Mononuclear cell (primary cell): ENCODE data around the genes PTH1R and MAP4.

DNA sequence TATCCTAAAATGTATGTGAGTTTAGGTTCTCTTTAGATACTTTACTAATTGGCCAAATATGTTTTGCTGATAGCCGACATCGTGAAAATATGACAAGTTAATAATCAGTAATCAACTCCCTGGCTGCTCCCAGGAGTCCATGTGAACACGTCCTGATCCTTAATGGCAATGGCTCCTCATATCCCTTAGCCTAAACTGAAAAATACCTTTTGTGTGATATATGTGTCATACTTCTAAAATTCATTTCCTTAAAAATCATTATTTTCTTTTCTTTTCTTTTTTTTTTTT lies 552 bp upstream of the LRRC2 start:
- RRBS, result no CpG with 5 or more reads among the region's 3 CpGs

- RRBS, result no CpG with 5 or more reads among the region's 1 CpG
Measured at GRCh38 chr3:46632741-46633125, 20.4 kb downstream of the FAM240A start.

GRCh38 chr3:46690583-46691261 lies 2.8 kb downstream of the ALS2CL start:
- RRBS, result no CpG with 5 or more reads among the region's 11 CpGs

DNA sequence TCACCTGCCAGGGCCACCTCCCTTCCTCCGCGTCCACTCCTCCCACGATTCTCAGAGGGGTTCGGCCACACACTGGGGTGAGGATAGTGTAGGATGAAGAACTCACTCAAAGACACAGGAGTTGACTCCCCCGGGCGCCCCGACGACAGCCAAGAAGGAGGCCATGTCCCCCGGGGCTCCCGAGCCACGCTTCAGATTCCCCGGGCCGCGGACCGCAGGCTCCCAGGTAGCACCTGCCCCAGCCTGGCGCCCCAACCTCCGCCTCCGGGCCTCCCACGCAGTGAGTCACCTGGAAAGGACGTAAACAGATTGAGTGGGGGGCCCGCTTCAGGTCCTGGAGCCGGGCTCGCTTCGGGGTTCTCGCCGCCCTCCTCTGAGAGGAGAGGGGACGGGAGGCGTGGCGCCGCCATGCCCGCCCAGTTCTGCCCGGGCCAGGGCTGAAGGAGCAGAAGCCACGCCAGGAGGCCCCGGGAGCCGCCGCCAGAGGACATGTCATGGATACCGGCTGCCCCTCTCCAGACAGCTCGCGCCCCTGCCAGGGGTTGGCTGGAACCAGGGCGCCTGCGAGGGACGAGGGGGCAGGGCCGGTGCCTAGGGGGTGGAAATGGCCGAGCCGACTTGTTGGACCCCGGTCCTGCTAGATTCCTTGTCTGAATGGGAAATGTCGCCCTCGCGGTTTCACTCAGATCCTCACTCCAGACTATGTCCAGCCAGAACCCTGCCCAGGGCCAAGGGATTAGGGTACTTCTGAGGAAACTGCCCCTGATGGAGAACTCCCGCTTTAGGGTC lies 29.4 kb downstream of the MYL3 start:
- RRBS, result 95% methylated on average over 37 of the region's 50 CpGs

DNA sequence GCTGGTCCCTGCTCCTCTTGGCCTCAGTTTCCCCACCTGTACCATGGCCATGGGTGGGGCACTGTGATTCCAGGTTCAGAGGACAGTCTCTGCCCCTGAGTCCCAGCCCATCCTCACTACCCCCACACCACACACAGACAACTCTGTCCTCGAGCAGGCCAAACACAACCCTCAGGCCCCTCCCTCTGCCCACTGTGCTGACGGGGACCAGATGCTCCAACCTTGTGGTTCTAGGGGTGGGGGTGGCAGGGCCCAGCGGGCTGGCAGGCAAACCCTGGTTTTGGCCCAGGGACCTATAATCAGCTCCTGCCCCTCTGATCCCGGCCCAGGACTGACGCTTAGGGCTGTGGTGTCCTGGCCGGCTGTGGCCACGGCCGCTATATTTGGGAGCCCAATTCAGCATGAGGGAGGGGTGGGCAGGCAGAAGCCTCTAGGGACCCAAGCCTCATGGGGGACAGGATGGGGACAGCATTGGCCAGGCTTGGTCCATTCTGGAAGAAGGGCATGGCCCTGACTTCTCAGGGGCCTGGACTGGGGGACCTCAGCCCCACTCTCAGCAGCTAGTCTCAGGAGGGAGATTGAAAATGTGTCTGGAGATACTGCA lies 5.1 kb upstream of the MYL3 start:
- RRBS, result no CpG with 5 or more reads among the region's 8 CpGs

DNA sequence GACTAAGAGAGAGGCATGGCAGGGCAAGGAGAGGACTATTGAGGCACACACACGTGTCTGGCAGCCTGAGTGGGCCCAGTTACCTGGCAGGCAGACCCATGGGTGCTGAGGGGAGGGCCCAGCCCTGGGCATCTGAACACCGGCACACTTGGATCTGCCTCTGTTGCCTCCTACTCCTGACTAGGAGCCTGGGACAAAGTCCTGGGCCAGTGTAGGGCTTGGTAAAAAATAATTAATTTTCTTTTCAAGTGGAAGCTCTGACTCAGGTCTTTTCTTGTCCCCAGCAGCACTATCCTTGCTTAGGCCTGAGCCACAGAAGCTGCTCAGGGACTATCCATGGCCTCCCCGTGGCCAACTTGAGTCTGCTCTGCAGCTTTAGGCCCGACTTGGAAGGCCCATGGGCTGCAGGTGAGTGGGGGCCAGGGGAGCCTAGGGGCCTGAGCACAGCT lies at the start of gene PTH1R:
TSS of gene PTH1R (plus strand) at position 286 of the 449 bp plus-strand sequence.
- RRBS, result no CpG with 5 or more reads among the region's 4 CpGs

DNA sequence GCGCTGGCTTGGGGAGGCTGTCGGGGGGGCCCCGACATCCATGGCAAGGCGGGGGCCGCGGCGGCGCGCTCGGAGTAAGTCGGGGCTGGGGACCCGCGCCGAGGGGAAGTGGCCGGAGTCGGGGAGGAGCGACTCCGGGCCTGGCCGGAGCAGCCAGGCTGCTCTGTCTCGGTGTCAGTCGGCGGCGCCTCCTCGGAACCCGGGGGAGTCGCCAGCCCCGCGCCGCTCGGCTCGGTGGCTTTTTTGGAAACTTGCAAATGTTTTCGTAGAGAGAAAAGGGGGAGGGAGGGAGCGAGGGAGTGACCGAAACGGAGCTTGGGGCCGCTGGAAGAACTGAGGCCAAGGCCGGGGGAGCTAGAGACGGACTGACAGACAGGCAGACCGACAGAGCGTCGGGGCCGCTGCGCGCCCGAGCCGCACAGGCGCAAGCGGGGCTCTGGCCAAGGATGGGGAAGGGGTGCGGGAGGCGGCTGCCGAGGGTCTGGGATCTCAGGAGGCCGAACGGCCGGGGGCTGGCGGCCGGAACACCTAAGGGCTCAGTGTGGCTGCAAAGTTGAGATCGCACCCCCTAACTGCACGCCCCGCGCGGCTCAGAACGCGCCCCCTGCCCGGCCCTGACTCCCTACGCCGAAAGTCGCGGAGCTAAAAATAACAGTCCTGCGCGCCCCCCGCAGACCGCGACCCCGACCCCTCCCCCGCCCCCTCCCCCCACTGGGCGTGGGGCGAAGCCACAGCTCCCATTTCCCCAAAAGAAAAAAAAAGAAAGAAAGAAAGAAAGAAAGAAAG lies 5.1 kb downstream of the PTH1R start:
- RRBS, result 1% methylated on average over 27 of the region's 77 CpGs

DNA sequence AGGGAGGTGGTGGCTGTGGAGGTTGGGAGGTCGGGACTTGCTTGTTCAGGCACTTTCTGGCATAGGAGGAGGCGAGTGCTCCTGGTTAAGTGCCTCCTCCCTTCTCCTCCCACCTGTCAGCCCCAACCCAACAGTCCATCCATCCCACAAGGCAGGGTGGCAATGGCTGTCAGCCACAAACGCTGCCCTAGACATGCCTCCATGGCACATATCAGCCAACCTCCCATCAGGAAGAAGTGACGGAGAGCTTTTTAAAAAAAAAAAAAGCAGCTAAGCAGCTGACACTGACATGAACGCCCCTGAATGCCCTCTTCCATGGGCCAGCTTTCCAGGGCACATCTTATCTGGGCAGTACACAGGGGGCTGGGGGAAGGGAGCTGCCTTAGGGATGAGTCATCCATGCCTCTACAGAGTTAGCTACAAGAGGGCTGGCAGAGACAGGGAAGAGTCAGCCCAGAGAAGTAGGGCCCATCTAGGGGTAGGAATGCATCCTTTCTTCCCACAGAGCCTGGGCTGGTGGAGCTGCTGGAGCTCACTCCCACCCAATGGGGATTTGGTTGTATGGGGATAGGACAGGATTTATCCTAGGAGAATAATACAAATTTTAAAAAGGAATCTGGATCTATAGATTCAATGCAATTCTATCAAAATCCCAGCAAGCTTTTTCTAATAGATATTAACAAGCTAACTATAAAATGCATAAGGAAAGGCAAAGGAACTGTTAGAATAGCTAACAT lies 41.1 kb downstream of the CCDC12 start:
- RRBS, result no CpG with 5 or more reads among the region's 5 CpGs

DNA sequence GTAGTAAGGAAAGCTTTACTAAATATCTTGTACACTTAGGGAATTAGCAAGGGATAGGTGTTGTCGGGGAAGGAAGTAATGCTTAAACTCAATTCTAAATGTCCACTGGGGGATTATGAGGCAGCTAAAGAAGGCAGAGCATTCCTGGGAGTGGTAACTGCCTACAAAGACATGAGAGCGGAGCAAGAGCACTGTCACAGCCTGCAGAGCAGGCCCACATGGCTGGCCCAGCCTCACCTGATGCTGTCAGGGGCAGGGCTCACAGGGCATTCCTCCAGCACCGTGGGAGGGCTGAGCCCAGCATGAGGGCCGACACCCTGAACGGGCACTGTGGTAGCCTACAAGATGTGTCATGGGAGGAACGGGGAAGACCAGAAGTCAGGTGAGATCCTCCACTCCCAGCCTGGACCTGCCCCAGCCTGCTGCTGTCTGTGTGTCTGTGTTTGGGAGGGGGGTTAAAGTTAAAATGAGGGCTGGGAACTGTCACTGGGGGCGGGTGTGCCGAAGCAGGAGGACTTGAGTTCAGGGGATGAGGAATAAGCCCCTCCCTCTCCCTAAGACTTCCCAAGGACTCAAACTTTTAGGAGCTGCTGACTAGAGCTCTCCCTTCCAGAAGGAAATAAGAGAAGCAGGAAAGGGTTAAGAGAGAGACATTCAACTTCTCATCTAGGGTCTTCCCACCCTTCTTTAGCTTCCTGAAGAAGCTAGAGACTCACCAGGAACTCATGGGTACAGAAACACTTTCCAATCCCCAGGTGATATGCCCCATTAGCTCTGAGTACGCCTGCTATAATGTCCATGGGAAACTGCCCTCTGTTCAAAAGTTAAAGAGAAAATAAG lies 30.0 kb downstream of the CCDC12 start:
- RRBS, result no CpG with 5 or more reads among the region's 9 CpGs

GRCh38 chr3:46947844-46948898 lies 28.4 kb downstream of the CCDC12 start:
- RRBS, result no CpG with 5 or more reads among the region's 19 CpGs

- RRBS, result no CpG with 5 or more reads among the region's 13 CpGs
Measured at GRCh38 chr3:46968333-46969184, 8.0 kb downstream of the CCDC12 start.

DNA sequence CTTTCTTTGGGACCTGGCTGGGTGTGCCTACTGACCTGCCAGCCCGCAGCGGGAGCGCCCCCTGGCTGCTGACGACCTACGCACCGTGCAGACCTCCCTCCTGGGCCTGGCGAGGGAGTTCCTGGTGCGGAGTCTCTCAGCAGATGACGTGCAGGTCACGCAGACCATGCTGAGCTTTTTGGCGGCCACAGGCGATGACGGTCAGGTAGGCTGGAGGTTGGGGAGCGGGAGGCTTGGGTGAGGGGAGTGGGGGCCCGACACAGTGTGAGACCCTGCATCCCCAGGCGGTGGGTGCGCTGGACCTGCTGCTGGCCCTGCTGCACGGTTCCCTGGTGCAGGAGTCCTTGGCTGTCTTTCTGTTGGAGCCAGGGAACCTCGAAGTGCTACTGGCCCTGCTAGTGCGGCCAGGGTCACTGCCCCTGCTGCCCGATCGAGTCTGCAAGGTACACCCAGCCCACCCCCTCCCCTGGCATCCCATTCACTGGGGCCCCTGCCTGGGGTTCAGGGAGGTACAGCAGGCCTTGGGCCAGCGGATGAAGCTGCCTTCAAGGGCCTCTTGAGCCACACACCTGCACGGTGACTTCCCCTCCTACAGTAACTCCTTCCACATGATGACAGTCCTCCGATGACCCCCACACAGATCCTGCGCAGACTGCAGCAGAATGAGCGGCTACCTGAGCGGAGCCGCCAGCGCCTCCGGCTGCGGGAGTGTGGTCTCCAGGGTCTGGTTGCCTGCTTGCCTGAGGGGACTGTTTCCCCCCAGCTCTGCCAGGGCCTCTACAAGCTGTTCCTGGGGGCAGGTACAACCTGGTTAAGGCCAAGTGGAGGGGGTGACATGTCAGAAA lies 19.4 kb downstream of the NBEAL2 start:
- RRBS, result no CpG with 5 or more reads among the region's 32 CpGs

DNA sequence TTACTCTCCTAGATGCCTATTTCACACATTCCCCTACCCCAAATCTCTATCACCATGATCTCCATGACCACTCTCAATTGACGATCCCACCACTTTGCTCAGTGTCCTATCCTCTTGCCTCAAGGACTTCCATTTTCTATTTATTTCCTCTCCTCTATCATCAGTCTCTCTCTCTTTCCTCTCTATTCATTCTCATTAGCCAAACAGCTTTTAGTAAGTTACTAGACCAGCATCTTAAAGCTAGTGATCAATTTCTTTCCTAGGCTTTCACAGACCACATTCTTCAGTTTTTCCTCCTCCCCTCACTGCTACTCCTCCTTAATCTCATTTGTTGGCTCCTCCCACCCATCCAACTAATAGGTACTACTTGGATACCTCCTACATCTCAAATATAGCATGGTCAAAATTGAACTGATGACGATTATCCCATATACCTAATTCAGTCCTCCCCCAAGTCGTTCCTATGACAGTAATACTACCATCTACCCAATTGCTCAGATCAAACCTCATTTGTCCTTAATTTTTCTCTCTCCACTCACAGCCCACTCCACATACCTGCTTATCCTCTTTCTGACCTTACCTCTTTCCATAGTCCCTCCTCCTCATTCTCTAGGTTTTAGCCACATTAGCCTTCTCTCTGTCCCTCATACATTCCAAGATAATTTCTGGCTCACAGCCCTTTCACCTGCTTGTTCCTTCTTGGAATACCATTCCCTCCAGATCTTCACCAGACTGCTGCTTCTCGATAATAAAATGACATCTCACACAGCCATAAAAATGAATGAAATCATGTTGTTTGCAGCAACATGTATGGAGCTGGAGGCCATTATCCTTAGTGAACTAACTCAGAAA lies 28.0 kb downstream of the SETD2 start:
- RRBS, result no CpG with 5 or more reads among the region's 4 CpGs

GRCh38 chr3:47165007-47165335 lies 1.1 kb upstream of the SETD2 start:
- RRBS, result no CpG with 5 or more reads among the region's 13 CpGs

DNA sequence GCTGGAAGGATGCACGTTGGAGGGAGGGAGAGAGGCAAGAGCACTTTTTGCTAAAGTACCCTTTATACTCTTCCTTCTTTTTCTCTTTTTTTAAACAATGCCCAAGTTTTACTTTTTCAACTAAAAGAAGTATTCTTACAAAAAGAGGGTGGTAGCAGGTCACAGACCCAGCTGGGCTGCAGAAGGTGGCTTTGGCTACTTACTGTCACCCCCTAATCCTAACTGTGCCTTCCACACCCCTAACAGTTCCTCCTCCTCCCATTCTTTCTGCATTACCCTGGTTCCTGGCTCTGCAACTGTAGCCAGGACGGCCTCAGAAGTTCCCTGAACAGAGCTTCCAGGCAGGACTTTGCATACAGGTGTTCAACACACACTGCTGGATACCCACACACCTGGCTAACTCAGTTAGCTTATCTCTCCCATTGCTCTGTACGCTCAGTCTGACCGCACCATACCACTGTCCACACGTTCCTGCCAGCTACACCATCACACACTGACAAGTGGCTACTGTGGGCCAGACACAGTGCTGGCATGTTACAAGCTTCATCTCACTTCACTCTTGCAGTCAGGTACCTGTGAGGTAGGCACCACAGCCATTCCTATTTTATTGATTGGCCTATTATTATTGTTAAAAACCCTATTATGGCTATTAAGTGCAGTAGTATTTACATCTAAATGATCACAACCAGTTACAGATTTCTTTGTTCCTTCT lies 12.9 kb downstream of the ELP6 start:
- RRBS, result no CpG with 5 or more reads among the region's 5 CpGs

- RRBS, result no CpG with 5 or more reads among the region's 16 CpGs
Measured at GRCh38 chr3:47850369-47851261, 47.7 kb downstream of the DHX30 start.

DNA sequence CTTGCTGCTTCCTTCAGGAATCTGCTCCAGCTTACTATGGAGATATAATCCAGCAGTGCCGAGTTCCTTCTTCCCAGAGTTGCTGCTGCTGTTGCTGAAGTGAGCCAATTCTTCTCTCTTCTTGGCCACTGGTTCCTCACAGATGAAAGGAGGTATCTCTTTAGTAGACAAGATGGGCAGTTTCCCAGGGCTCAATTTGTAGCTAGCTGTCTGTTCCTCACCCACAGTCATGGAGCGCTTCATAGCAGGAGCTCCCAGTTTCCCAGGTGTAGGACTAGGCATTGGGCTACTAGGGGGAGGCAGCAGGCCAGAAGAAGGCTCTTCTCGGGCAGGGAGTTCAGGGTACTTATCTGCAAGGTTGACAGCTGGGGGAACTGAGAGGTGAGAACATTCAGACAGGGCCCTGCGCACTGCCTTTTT lies 88.3 kb downstream of the DHX30 start:
- RRBS, result no CpG with 5 or more reads among the region's 4 CpGs

DNA sequence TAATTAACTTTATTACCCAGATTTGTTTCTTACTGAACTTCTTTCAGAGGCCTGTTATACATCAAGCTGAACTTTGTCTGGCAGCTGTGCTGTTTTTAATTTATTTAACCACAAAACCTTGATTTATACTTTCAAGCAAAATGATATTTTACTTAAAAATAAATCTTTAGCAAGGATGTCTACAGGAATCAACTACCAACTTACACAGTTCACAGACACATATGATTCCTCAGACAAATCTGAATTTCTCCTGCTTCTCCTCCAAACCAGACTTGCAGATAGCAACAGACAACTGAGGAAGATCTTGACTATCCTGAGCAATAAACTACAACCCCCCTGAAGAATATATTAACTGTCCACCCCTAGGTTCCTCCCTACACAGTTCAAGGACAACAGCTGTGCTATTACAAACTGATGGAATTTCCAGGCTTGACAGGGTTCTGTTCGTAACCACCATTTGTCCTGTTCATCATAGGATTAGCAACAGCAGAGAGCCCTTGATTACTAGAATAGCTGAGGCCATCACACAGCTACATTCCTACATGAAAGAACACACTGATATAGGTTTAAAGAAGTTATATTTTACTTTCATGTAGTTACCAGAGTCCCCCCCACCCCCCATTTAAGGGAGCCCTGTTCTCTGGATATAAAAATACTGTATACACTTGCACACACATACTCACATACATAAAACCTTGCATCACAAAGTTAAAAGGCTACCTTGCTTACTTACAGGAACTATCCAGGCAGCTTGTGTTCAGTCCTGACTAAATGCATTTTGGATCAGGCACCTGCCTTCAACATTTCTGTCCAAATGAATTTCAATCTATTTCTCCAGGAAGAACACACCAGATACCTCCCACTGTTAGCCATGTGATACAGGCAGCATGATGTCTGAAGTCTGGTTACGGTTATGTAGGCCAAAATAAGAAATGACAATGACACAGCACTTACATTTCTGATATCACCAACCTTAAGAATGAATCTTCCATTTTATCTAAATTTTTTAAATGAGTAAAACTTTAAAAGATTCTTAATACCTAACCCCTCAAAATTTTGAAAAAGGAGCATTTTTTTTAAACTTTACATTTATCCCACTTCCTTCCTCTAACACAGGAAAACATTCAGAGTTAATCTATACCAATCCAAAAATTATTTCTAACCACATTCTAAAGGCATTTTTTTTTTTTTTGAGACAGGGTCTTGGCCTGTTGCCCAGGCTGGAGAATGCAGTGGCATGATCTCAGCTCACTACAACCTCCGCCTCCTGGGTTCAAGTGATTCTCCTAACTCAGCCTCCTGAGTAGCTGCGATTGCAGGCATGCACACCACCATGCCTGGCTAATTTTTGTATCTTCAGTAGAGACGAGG lies at the start of gene MAP4:
TSS of gene MAP4 (minus strand) at position 816 of the 1,371 bp plus-strand sequence.
- RRBS, result no CpG with 5 or more reads among the region's 5 CpGs

DNA sequence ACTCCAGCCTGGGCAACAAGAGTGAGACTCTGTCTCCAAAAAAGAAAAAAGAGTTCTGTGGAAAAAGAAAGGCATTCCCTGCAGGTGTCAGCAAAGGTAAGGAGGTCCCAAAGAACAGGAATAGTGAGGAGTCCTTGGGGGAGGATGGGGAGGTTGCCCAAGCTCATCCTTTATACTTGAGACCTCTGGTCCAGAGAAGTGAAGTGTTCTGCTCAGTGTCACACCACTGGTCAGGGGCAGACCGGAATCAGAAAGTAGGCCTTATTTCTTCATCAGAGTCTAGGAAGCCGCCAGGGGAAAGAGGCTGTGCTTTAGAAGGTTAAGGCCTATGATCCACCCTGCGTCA lies 37.3 kb downstream of the CDC25A start:
- RRBS, result no CpG with 5 or more reads among the region's 3 CpGs

DNA sequence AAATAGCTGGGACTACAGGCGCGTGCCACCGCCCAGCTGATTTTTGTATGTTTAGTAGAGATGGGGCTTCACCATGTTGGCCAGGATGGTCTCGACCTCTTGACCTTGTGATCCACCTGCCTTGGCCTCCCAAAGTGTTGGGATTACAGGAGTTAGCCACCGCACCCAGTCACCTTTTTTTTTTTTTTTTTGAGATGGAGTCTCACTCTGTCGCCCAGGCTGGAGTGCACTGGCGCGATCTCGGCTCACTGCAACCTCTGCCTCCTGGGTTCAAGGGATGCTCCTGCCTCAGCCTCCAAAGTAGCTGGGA lies 28.0 kb downstream of the CDC25A start:
- RRBS, result no CpG with 5 or more reads among the region's 9 CpGs